HepG2 (cell line): ENCODE results near the gene ANKRD42.

- RRBS, 2 experiments = no CpG with 5 or more reads among the region's 6 CpGs
CAGE:
- cytosol, long polyA minus RNA = no peak
- cytosol, long polyA plus RNA = no peak
- long polyA plus RNA = no peak
- nucleus, long polyA minus RNA = no peak
- nucleus, long polyA plus RNA = no peak
Measured at GRCh38 chr11:78465413-78465741, 47.8 kb upstream of the GAB2 start.

GRCh38 chr11:78655797-78656438 is 81.3 kb upstream of the NARS2 start:
- RRBS, 2 experiments = no CpG with 5 or more reads among the region's 8 CpGs
CAGE:
- cytosol, long polyA minus RNA = no peak
- cytosol, long polyA plus RNA = no peak
- long polyA plus RNA = no peak
- nucleus, long polyA minus RNA = no peak
- nucleus, long polyA plus RNA = no peak

DNA sequence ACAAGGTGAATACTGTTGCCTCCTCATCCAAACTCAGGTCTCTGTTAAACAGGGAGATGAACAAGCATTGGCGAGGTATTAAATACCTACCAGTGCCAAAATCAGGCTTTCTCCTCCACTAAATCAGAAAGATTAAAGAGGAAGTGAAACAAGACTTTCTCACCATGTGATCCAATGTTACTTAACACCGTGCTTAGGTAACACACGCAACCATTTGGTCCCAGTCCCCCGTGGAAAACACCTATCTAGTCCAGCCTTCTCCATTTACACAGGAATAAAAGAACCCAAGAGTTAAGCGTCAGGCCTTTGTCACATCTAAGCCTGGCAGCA is 34.5 kb downstream of the TENM4 start:
- RRBS, 2 experiments = no CpG with 5 or more reads among the region's 5 CpGs
CAGE:
- cytosol, long polyA minus RNA = no peak
- cytosol, long polyA plus RNA = no peak
- long polyA plus RNA = no peak
- nucleus, long polyA minus RNA = no peak
- nucleus, long polyA plus RNA = no peak

GRCh38 chr11:79439182-79439977 is 1.4 kb downstream of the TENM4 start:
- RRBS, 2 experiments = 17 to 18% methylated on average over 12 of the region's 44 CpGs
CAGE:
- cytosol, long polyA minus RNA = no peak
- cytosol, long polyA plus RNA = no peak
- long polyA plus RNA = no peak
- nucleus, long polyA minus RNA = no peak
- nucleus, long polyA plus RNA = no peak

DNA sequence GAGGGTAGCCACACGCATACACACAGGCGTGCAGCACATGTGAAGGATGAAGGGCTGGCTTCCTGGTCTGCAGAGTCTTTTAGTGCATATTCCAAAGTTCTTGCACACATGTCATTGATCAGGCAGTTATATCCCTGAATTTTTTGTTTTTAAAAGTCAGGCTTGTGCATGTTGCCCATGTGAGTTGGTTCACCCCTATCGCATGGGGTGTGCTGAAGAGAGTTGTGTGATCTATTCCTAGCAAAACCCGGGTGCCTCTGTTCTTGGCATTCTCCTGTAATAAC is 107.5 kb upstream of the TENM4 start:
- RRBS, 2 experiments = no CpG with 5 or more reads among the region's 4 CpGs
CAGE:
- cytosol, long polyA minus RNA = no peak
- cytosol, long polyA plus RNA = no peak
- long polyA plus RNA = no peak
- nucleus, long polyA minus RNA = no peak
- nucleus, long polyA plus RNA = no peak

GRCh38 chr11:82841748-82842433 is 58.3 kb downstream of the PRCP start:
- RRBS, 2 experiments = no CpG with 5 or more reads among the region's 4 CpGs
CAGE:
- cytosol, long polyA minus RNA = no peak
- cytosol, long polyA plus RNA = no peak
- long polyA plus RNA = no peak
- nucleus, long polyA minus RNA = no peak
- nucleus, long polyA plus RNA = no peak

DNA sequence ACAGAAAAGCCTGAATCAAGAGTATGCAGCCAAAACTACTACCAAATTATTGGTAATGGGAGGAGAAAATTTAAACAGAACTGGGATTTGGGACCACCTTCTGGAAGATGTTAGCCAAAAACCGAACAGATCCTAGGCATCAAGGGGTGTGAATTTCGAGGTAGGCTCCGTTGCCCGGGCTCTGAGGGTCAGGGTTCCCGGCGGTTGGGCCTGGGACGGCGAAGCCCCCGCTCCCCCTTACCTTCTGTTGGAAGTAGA is 307 bp downstream of the PRCP start:
- RRBS, 2 experiments = 0 to 1% methylated on average over 5 of the region's 9 CpGs
CAGE:
- cytosol, long polyA minus RNA = no peak
- cytosol, long polyA plus RNA = no peak
- long polyA plus RNA = no peak
- nucleus, long polyA minus RNA = no peak
- nucleus, long polyA plus RNA = no peak

DNA sequence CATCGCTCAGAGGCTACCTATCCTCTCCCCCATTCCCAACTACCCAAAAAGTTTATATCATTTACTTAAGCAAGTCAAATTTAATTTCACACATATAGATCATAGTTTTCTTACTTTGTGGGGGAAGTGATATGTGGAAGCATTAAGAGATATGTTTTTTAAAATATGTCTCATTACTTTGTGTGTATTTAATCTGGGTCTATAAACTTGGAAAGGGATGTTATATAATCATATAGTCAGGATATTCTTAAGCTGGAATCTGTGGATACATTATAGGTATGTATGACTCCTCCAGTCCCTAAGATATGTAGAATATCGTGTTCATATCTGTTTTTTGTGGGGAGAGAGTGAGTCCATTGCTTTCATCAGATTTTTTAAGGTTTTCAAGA is 22.5 kb downstream of the DDIAS start:
- RRBS, 2 experiments = no CpG with 5 or more reads among the region's 2 CpGs
CAGE:
- cytosol, long polyA minus RNA = no peak
- cytosol, long polyA plus RNA = no peak
- long polyA plus RNA = no peak
- nucleus, long polyA minus RNA = no peak
- nucleus, long polyA plus RNA = no peak

- RRBS, 2 experiments = no CpG with 5 or more reads among the region's 17 CpGs
CAGE:
- cytosol, long polyA minus RNA = no peak
- cytosol, long polyA plus RNA = no peak
- long polyA plus RNA = no peak
- nucleus, long polyA minus RNA = no peak
- nucleus, long polyA plus RNA = no peak
Measured at GRCh38 chr11:83072797-83073266, 1.1 kb upstream of the RAB30 start.

DNA sequence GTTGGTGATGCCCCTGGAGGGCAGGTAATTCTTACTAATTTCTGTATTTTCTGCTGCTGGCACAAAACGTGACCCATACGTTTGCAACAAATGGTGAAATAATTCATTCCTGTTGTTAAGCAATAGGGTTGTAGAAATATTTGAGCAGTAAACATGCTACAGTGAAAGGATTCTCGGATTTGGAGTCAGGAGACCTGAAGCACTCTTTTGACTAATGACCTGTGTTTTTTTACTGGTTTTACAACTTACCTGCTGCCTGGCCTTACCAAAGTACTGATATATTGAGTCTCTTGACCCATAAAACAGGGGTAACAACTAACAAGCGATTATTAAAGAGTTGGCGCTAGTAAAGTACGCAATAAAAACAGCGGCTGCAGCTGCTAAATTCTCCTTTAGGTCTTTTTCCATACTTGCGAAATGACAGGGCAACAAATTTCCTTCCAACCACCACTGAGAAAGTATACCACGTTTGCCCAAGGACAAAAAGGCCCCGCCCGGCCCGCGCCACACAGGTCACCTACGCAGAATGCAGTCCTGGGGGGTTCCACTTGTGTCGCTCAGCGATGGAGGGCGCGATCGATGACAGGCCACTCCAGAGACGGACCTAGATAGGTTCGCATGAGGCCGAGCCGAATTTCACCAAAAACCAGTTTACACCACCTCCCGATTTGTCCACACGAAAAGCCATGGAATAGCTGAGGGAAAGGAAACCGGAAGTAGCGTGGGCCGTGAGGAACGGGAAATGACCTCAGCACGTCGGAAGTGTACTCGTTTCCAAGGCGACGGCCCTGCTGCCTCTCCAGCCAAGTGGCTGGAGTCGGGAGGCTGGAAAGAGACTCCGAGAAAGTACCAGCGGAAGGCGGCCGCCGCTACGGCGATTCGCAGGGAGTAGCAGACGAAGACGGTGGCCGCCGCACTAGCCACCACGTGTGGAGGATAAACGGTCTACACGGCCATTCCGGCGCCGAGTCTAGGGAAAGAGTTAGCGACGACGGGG is at the start of gene ANKRD42:
TSS of gene ANKRD42 (plus strand) at position 767 of the 997 bp plus-strand sequence.
- RRBS, 2 experiments = 0 to 6% methylated on average over 6 of the region's 56 CpGs
CAGE:
- cytosol, long polyA minus RNA = no peak
- cytosol, long polyA plus RNA = no peak
- long polyA plus RNA = start-site peak on the plus strand centred at position 853 of the sequence, 124 bp wide, 27 and 35 reads in 2 replicates
- nucleus, long polyA minus RNA = no peak
- nucleus, long polyA plus RNA = no peak

GRCh38 chr11:83691313-83691940 is 405.3 kb upstream of the CCDC90B start:
- RRBS, 2 experiments = no CpG with 5 or more reads among the region's 10 CpGs
CAGE:
- cytosol, long polyA minus RNA = no peak
- cytosol, long polyA plus RNA = no peak
- long polyA plus RNA = no peak
- nucleus, long polyA minus RNA = no peak
- nucleus, long polyA plus RNA = no peak

DNA sequence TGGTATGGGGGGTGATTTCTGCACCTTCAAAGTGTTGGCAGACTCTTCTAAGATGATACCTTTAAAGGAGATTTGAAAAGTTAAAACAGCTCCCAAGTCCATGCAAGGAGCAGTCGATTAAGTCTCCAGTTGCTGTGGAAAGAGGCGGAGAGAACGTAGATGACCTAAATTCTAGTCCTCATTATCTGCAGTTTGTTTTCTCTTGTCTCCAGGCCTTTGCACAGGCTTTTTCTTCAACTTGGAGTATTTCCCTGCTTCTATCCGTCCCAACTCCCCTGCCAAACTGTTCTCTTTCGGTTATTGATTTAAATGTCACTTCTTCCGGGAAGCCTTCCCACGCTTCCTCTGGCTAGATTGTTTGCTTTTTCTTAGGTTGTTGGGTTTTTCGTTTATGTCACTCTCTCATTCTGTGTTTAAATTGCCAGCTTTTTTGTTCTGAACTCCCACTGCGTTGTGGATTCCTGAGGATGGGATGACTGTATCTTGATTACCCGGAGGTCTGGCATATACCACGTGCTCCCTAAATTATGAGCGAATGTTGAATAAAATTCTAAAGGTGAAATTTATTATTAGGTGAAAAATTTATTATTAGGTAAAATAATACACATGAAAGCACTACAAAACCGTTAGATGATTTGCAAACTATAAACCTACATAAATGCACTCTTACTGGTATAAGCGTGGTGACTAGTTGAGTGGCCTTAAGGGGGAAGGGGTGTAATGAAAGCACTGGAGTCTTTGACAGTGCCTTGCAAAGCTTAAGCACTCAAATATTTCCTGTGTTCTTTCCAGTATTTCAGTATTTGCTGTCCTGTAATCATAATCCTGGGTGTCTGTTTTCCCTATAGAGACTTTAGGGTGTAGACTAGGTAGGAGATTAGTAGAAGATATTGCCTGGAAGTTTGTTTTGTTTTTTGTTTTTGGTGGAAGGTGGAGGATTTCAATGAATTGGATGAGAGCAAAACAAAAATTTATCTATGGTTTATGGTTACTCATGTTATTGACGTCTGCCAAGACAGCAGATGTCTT is 628 bp downstream of the TMEM126B start:
- RRBS, 2 experiments = no CpG with 5 or more reads among the region's 15 CpGs
CAGE:
- cytosol, long polyA minus RNA = no peak
- cytosol, long polyA plus RNA = no peak
- long polyA plus RNA = no peak
- nucleus, long polyA minus RNA = no peak
- nucleus, long polyA plus RNA = no peak

GRCh38 chr11:85737561-85738203 is 51.7 kb upstream of the CCDC89 start:
- RRBS, 2 experiments = no CpG with 5 or more reads among the region's 2 CpGs
CAGE:
- cytosol, long polyA minus RNA = no peak
- cytosol, long polyA plus RNA = no peak
- long polyA plus RNA = no peak
- nucleus, long polyA minus RNA = no peak
- nucleus, long polyA plus RNA = no peak

- RRBS, 2 experiments = no CpG with 5 or more reads among the region's 2 CpGs
CAGE:
- cytosol, long polyA minus RNA = no peak
- cytosol, long polyA plus RNA = no peak
- long polyA plus RNA = no peak
- nucleus, long polyA minus RNA = no peak
- nucleus, long polyA plus RNA = no peak
Measured at GRCh38 chr11:85965212-85965680, 103.6 kb downstream of the PICALM start.

GRCh38 chr11:85970719-85971597 is 97.9 kb downstream of the PICALM start:
- RRBS, 2 experiments = no CpG with 5 or more reads among the region's 7 CpGs
CAGE:
- cytosol, long polyA minus RNA = no peak
- cytosol, long polyA plus RNA = no peak
- long polyA plus RNA = no peak
- nucleus, long polyA minus RNA = no peak
- nucleus, long polyA plus RNA = no peak

- RRBS, 2 experiments = no CpG with 5 or more reads among the region's 11 CpGs
CAGE:
- cytosol, long polyA minus RNA = no peak
- cytosol, long polyA plus RNA = no peak
- long polyA plus RNA = no peak
- nucleus, long polyA minus RNA = no peak
- nucleus, long polyA plus RNA = no peak
Measured at GRCh38 chr11:86009900-86010944, 58.7 kb downstream of the PICALM start.

GRCh38 chr11:86032891-86034178 is 35.5 kb downstream of the PICALM start:
- RRBS, 2 experiments = no CpG with 5 or more reads among the region's 5 CpGs
CAGE:
- cytosol, long polyA minus RNA = no peak
- cytosol, long polyA plus RNA = no peak
- long polyA plus RNA = no peak
- nucleus, long polyA minus RNA = no peak
- nucleus, long polyA plus RNA = no peak

- RRBS, 2 experiments = no CpG with 5 or more reads among the region's 5 CpGs
CAGE:
- cytosol, long polyA minus RNA = no peak
- cytosol, long polyA plus RNA = no peak
- long polyA plus RNA = no peak
- nucleus, long polyA minus RNA = no peak
- nucleus, long polyA plus RNA = no peak
Measured at GRCh38 chr11:86064176-86064936, 4.5 kb downstream of the PICALM start.

DNA sequence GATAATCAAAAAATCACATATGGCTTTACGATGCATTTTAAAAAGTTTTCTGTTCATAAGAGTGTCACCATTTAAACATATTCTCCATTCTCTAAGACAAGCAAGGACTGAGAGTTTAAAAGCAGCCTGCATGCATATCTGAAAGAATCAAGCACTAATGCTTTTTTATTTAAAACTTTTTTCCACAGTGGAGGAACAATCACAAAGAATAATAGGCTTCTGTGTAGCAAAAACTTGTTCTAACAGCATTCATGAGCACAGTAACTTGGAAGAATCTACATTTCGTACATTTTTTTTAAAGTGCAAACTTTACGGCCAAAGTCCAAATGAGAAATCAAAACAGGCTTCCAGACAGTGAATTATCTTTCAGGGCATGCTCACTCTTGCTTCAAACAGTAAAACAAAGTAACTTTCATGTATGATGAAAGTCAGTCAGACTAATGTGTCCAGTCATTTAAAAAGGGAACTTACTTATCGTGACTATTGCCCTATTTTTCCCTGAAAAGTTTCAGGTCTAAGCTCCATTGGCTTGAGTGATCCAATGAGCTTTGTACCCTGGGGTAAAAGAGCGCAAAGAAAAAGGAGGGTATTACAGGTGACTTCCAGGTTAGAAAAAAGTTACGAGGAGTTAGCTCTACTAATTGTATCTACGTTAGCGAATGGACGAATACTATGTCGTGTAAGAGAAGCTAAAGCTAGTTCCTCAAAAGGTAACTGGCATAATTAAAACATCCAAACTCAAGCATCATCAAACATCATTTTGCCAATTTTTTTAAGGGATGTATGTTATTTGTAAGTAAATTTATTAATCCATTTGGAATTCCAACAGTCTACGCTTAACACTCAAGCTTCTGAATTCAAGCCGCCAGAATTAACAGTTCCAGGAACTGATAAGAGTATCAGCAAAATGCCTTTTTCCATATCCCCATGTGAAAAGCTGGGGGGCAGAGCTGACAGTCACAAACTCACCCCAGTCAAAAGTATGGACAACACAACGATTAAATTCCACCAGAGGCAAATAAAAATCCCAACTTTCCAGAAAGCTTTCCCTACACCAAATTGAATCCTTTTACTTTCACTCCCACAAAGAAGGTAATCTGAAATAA is 1.6 kb downstream of the PICALM start:
- RRBS, 2 experiments = no CpG with 5 or more reads among the region's 13 CpGs
CAGE:
- cytosol, long polyA minus RNA = no peak
- cytosol, long polyA plus RNA = no peak
- long polyA plus RNA = no peak
- nucleus, long polyA minus RNA = no peak
- nucleus, long polyA plus RNA = no peak

- RRBS, 2 experiments = no CpG with 5 or more reads among the region's 5 CpGs
CAGE:
- cytosol, long polyA minus RNA = no peak
- cytosol, long polyA plus RNA = no peak
- long polyA plus RNA = no peak
- nucleus, long polyA minus RNA = no peak
- nucleus, long polyA plus RNA = no peak
Measured at GRCh38 chr11:86143407-86144036, 74.6 kb upstream of the PICALM start.